ENCODE measurements around a stretch of chr12.

DNA sequence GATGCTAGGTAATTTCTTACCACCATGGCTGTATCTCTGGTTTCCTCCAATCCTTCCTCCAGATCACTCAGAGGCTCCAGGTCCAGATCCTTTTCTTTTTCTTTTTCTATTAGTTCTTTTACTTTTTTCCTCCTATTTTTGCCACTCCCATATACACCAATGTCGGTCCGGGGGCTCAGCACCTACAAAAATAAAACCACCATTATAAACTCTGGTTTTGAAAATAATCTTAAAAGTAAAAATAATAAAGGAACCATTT lies 47.1 kb upstream of the SLC6A13 start:
- PRO-cap = no peak
- RAMPAGE, long total RNA, 2 experiments = no peak in any of the 2 experiments

GRCh38 chr12:465438-465916 lies 5.7 kb downstream of the B4GALNT3 start:
- PRO-cap = no peak
- RAMPAGE, long total RNA, 2 experiments = no peak in any of the 2 experiments

DNA sequence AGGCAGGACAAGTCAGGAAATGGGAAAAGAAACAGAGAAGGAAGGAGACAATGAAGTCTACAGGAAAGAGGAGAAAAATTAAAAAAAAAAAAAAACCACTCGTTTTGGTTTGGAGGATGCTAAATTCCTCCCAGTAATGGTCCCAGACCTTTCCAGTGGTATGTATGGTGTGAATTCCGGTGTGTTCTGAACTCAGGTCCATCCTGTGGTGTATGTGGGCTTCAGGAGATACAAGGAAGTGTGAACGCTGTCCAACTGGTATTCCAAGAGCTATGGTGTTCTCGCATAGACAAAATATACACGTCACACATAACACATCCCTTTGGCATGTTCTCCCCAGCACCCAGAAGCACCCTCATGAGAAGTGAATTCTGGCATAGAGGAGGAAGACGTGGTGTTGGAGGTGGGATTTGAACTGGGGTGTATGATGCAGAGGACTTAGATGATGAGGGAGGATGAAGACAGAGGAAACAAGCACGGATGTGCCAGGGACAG lies 25.0 kb downstream of the B4GALNT3 start:
- PRO-cap = no peak
- RAMPAGE, long total RNA, 2 experiments = no peak in any of the 2 experiments

GRCh38 chr12:507223-507805 lies 47.6 kb downstream of the B4GALNT3 start:
- PRO-cap = no peak
- RAMPAGE, long total RNA, 2 experiments = no peak in any of the 2 experiments

- PRO-cap = no peak
- RAMPAGE, long total RNA, 2 experiments = no peak in any of the 2 experiments
Measured at GRCh38 chr12:510016-510914, 50.5 kb downstream of the B4GALNT3 start.

DNA sequence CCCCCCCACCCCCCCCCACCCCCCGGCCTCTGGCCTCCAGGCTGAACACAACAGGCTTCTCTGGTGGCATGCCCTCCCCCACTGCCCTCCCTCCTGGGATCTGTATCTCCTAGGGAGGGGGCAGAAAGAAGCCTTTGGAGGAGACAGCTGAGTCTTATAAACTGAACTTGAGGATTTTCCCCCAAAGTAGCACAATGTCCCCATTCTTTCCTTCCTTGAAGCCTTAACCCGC lies 82.0 kb downstream of the B4GALNT3 start:
- PRO-cap = no peak
- RAMPAGE, long total RNA, 2 experiments = no peak in any of the 2 experiments

- PRO-cap = no peak
- RAMPAGE, long total RNA, 2 experiments = no peak in any of the 2 experiments
Measured at GRCh38 chr12:550497-551150, 90.9 kb downstream of the B4GALNT3 start.

- PRO-cap = no peak
- RAMPAGE, long total RNA, 2 experiments = no peak in any of the 2 experiments
Measured at GRCh38 chr12:583230-584188, 79.7 kb downstream of the NINJ2 start.

DNA sequence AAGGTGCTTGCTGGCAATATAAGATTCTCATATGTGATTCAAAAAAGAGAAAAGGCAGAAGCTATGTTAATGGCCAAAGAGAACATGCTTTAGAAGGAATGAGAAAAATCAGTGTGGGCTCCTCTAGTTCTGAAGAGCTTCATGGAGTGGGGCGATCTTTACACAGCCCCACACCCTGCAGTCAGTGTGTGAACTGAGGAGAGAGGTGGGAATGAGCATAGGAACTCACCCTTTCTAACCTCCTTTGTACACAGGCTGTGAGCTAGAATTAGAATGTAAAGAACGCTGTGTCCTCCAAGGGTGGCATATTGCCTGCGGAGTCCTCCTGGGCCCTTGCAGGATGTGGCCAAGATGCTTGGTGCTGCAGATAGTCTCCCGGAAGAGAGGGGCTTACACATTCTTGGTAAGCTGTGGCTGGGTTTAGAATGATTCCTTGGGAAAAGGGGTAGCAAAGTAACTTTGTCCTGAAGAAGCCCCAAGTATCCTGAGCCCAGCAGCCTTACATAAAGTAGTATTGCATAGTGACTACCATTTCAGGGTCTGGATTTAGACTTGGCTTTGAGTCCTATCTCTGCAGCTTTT lies 43.9 kb downstream of the NINJ2 start:
- PRO-cap = no peak
- RAMPAGE, long total RNA, 2 experiments = no peak in any of the 2 experiments

DNA sequence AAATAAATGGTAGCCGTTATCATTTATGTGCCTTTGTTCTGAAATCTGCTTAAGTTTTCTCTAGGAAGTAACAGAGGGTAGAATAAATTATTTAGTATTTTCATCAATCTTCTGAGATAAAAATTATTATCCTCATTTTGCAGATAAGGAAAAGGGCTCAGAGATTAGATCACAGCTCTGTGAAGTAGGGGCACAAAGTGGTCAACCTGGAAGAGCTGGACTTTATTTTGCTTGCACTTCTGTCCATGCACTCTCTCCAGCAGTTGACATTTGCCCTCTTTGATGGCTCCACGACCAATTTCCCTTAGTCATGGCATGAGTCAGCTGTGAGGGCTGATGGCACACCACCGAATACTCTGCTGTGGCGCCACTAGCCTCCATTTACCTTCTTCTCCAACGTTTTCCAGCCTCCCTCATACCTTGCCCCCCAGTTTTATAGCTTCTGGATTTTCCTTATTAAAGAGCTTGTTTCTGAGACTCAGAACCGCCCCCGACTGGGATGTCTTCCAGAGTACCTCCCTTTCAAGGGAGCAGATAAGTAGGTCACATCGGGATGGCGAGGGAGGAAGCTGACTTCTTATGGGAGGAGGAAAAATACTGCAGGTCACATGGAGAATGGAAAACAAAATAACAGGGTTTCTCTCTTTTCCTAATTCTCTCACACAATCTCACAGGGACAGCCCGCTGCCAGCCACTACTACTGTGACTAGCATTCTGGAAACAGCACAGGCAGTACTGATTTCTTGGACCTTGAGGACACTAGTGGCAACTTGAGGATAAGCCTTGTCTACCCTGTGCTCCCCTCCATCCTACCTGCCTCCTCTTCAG lies 17.6 kb downstream of the NINJ2 start:
- PRO-cap = no peak
- RAMPAGE, long total RNA, 2 experiments = no peak in any of the 2 experiments

- PRO-cap = unidirectional peak, plus-strand start at chr12:662423
- RAMPAGE, long total RNA, 2 experiments = no peak in any of the 2 experiments
Measured at GRCh38 chr12:661781-662579, 1.3 kb downstream of the NINJ2 start.

DNA sequence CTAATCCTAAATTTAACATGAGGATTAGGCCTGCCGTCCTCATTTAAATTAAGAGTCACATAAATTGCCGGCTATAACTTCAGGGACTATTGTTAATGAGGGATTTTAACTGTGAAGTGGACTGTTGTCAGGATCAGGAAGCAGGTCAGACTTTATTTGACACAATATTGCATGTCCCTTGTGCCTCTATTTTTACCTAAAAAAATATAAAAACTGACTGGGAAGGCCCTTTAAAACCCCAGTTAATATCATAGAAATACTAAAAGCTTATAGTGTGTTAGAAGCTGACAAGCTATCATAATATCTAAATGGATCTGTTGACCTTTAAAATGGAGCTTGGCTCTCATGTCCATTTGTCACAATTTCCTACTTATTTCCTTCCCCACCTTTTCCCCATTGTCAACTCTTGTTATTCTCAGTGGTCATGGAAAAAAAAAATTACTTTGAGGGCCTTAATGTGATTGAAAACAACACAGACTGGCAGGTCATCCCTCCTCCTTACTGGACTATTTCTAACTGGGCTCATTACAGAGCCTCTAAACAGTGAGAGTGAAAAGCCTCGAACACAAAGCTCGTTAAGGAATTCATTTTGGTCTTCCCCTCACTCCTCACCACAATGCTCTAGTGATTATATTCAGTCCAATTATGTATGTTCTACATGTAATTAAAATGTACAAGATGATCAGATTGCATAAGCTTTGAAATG lies 13.7 kb upstream of the WNK1 start:
- PRO-cap = no peak
- RAMPAGE, long total RNA, 2 experiments = no peak in any of the 2 experiments

DNA sequence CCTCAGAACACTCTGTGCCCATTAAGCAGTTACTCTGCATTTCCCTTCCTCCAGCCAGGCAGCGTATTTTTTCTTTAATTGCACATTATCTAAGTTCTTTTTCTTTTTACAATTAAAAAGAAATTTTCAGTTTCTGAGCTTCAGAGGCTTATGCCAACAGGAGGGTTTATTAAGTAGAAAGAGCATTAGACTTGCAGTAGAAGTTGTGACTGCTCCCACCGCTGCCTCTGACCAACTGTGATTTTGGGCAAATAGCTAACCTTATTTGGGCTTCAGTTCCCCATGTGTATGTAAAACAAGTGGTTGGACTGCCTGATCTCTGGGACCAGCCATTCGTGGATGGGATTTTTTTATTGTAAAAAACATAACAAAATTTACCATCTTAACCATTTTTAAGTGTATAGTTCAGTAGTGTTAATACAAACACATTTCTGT lies 65.8 kb downstream of the WNK1 start:
- PRO-cap = no peak
- RAMPAGE, long total RNA, 2 experiments = no peak in any of the 2 experiments

DNA sequence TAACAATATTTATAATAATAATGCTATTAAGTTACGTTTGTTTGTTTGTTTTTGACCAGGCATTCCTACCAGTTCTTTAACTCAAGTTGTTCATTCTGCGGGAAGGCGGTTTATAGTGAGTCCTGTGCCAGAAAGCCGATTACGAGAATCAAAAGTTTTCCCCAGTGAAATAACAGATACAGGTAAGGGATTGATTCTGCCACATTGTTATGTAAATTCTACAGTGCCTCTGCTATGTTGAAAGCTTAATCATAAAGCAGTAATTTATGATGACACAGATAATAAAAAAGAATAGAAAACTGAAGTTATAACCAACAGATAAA lies 65.5 kb downstream of the RAD52 start:
- PRO-cap = no peak
- RAMPAGE, long total RNA, 2 experiments = no peak in any of the 2 experiments

GRCh38 chr12:885562-886066 lies 63.9 kb downstream of the RAD52 start:
- PRO-cap = no peak
- RAMPAGE, long total RNA, 2 experiments = start-site peak on the plus strand in 1 of 2 experiments, at chr12:885567-885901 at its widest, 42 reads per replicate

GRCh38 chr12:910286-911431 lies 38.8 kb downstream of the RAD52 start:
- PRO-cap = no peak
- RAMPAGE, long total RNA, 2 experiments = no peak in any of the 2 experiments

- PRO-cap = no peak
- RAMPAGE, long total RNA, 2 experiments = no peak in any of the 2 experiments
Measured at GRCh38 chr12:1129778-1129977, 138.7 kb downstream of the ERC1 start.

GRCh38 chr12:1216951-1217903 lies 226.2 kb downstream of the ERC1 start:
- PRO-cap = no peak
- RAMPAGE, long total RNA, 2 experiments = no peak in any of the 2 experiments

GRCh38 chr12:1281711-1282344 lies 290.8 kb downstream of the ERC1 start:
- PRO-cap = no peak
- RAMPAGE, long total RNA, 2 experiments = no peak in any of the 2 experiments

- PRO-cap = no peak
- RAMPAGE, long total RNA, 2 experiments = no peak in any of the 2 experiments
Measured at GRCh38 chr12:1375035-1375631, 219.2 kb downstream of the FBXL14 start.

Data from body of pancreas (tissue), 2 donors.